SJSA1 (cell line): ENCODE measurements around the gene ZC3HAV1.

- RAMPAGE, long total RNA: no peak
Observed at GRCh38 chr7:136405956-136406696, 429.0 kb upstream of the MTPN start.

DNA sequence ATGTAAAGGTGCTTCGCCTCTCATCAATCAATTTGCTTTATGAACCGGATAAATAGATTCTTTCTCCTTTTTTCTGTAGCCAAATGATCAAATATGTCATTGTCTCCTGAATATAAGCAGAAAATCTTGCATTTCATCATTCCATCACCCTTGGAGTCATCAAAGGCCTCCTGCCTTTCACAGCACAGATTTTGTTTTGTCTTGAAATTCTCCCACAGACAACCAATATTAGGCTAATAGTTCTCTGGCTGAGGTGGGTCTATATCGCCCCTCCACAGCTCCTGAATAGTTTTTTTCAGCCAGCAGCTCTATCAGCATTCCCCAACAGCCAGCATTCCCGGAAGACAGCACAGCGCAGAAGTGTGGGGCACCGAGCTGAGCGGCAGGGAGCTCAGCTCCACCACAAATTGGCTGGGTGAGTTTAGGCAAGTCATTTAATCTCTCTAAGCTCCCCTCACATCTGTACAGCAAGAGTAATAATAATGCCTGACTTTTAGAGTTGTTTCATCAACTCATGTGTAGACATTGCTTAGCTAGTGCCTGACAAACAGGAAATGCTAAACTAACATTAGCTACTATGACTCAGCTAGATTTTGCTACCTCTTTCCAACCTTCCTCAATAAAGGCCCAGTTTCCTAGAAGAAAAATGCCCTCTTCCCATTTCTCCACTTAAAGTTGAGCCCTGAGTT, 247.8 kb upstream of the PTN start:
- RAMPAGE, long total RNA: no peak

DNA sequence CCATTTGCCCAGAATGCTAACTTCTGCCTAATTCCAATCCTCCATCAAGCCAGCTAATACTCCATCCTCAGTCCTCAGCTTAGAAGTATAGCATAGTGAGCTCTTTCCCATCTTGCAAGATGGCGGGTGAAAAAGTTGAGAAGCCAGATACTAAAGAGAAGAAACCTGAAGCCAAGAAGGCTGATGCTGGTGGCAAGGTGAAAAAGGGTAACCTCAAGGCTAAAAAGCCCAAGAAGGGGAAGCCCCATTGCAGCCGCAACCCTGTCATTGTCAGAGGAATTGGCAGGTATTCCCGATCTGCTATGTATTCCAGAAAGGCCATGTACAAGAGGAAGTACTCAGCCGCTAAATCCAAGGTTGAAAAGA, 124.9 kb downstream of the DGKI start:
- RAMPAGE, long total RNA: start-site peak on the plus strand centred at position 102 of the sequence, 8 bp wide, 80 and 39 reads in 2 replicates

DNA sequence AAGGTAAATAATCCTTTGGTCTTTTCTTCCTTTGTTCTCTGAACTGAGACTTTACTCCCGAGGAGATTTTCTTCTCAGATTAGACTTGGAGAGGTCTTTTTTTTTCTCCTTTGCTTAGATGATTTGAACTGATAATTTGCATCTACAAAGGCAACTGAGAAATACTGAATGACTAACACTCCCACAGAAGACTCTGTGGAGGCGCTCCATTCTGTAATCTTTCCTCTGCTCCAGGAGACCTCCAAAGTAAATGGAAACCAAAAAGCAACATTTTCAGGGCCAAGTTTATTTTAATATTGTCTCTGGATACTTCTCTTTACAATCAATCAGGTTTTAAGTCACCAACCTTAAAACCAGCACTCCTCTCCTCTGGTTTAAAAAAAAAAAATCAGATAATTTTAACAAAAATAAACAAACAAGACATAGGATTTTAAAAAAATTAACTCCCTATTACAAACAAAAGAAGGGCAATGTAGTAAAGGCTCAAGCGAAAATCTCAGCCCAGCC, 93.4 kb downstream of the AKR1D1 start:
- RAMPAGE, long total RNA: no peak

DNA sequence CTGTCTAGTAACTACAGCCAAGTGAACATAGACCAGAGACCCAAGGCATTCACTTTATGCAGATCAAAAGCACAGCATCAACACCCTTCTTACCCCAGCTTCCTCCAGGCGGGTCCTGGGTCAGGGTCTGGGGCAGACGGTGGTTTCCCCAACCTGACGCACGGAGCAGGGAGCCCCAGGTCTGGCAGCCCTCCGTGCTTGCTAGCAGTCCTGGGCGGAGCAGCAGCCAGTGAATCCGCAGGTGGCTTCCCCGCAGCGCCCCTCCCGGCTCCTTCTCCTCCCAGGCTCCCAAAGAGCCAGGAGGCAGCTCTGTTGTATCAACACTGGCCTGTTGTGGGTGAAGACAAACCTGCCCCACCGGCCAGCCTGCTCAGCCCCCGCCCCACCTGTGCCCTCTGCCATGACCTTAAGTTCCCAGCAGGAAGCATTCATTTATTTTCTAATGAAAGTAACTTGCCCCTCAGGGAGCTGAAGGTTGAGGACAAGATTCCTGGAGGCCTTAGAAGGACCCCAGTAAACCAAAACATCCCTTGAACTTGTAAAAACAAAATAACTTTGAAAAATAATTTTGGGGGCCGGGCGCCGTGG, 24.0 kb upstream of the TMEM213 start:
- RAMPAGE, long total RNA: no peak

DNA sequence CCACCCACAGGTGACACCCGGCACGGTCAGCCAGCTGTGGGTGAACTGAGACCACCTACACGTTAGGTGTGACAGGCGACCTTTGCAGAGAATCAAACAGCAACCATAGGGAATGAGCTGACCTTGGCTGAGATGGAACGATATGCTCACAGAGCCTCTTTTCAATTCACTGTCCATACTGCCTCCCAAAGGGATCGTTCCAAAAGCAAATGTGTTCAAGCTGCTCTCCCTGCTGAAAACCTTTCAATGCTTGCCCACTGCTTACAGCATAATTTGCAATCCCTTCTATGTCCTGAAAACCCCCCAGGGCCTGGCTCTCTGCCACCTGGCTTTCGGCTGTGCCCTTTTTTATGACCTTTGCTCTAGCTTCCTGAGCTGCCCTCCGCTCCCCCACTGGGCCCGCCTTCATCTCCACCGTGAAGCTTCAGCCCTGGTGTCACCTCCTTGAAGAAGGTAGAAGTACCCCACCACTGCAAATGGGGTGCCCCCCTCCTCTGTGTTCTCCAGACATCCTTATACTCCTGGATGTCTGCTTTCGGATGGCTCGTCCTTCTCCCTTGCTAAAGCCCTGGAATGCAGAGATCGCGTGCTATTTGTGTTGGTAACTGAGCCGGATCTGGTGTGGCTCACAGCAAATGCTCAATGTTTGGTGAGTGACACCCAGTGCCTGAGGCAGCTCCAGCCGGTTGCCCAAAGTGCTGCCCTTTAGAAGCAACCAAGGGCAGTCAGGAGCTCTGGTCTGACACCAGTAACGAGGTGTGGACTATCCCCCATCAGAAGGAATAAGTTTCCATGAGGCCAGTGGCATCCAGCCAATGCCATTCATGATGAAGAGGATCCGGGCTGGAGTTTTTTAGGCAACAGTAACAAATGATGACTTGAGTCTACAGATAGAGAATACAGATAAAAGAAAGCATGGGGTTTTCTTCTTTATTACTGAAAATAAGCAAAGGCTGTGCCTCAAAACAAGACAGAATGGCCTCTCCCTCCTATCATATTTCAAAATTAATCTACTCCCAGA, 90.3 kb downstream of the KIAA1549 start:
- RAMPAGE, long total RNA: no peak

GRCh38 chr7:139043735-139044644, 8.1 kb upstream of the ZC3HAV1L start:
- RAMPAGE, long total RNA: no peak

- RAMPAGE, long total RNA: no peak
Observed at GRCh38 chr7:139058635-139059370, 23.0 kb upstream of the ZC3HAV1L start.

- RAMPAGE, long total RNA: no peak
Observed at GRCh38 chr7:139060933-139061332, 25.1 kb upstream of the ZC3HAV1L start.

- RAMPAGE, long total RNA: no peak
Observed at GRCh38 chr7:139075677-139076228, 33.8 kb downstream of the ZC3HAV1 start.

- RAMPAGE, long total RNA: no peak
Observed at GRCh38 chr7:139096913-139097440, 12.5 kb downstream of the ZC3HAV1 start.

DNA sequence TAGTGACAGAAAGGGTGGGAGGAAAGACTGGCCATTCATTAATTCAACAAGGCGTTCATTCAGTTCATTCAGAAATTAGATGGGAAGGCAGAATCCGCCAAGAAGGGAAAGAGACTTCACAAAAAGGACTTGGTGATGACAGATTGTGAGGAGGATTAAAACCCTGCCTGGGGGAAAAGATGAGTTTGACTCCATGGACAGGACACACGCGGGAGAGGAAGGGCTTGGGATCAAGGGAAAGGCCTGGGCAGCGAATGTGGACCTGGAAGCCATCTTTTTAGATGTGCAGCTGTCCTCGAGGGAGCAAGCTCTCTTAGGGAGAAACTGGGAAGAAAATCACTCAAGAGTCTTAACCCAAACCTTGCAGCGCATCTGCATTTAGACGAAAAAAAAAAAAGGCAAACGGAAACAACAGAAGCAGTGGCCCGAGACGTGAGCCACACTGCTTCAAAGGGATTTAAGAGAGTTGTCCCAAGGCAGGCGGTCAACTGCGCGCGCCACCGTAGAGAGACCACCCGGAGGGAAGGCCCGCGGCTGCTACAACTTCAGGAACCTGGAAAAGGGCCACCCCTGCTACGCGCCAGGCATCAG, 1.5 kb downstream of the ZC3HAV1 start:
- RAMPAGE, long total RNA: no peak

- RAMPAGE, long total RNA: no peak
Observed at GRCh38 chr7:139109165-139110136, at the start of gene ZC3HAV1. Gene ZC3HAV1, minus strand, starts transcription at chr7:139109720.

- RAMPAGE, long total RNA: no peak
Observed at GRCh38 chr7:139360673-139361281, 1.1 kb downstream of the LUC7L2 start.

DNA sequence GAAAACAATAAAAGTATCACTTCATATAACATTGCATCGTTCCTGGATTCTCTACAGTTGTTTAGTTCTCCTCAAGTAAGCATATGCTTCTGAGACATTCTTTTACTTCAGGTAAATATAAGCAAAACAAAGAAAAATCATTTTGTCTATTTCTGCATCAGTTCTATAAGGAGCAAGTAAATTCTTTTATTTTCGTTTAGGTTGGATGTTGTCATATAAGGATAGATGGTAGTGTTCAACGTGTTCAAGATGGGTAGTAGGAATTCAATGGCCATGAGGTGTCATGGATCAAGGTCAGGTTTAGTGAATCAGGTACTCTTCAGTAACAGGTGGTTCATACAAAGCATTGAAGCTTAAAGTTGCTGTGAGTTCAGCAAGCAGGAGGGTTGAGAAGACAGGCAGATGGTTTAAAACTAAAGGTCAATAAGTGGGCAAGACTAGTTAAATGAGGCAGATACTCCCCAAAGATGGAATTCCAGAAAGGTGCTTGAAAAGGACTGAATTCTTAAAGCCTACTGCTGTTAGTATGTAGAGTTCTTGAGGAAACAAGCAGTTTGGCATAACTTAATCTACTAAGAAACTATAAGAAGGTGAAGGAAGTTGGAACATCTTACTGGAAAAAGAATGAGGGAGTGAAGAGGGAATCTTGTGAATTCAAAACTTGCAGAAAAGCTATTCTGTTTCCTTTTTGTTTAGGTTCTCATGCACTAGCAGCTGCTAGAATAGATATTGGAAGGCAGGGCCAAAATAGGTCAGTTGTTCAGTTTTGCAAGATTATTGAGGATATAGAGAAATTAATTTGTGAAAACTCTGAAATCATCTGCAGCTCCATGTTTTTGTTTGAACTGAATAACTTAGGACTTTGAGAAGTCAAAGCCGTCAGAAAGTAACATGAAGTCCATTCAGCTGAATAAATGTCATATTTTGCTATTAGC, 5.8 kb downstream of the LUC7L2 start:
- RAMPAGE, long total RNA: no peak

DNA sequence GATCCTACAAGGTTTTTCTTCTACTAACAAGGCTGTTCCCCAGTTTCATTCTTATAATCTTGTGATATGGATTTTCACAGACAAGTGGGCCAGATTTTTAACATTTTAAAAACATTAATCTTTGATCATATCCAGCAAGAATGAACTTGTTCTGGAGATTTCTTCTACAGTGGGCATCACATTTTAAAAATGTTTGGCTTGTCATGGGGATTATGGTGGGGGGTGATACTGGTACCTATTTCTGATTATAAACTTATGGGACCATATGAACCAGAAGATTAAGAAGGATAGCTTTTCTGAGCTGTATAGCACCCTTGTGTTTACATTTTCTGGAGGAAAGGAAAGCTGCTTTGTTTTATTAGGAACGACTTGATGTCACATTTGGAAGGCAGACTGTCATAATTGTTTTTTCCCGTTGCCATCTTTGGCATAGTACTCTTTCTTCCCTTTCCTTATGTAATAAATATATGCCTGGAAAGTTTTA, 9.9 kb downstream of the LUC7L2 start:
- RAMPAGE, long total RNA: no peak

DNA sequence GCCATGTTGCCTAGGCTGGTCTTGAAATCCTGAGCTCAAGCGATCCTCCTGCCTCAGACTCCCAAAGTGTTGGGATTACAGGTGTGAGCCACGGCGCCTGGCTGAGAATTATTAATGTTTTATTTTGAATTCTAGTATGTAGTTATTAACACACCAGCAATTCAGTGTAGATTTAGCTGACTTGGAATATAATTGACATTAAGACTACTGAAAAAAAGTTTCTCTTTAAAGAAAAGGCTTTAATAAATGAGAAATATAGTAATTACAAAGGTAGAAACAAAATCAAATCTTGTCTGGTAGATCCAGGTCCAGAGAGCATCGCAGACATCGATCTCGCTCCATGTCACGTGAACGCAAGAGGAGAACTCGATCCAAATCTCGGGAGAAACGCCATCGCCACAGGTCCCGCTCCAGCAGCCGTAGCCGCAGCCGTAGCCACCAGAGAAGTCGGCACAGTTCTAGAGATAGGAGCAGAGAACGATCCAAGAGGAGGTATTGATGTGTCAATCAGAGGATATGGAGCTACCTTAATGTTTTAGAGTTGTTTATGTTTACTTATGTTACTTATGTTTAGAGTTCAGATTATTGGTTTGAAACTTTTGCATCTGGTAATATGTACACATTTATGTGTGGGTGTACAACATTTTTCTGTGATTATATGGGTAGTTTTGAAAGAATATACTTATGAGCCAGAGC, 57.7 kb downstream of the LUC7L2 start:
- RAMPAGE, long total RNA: no peak

DNA sequence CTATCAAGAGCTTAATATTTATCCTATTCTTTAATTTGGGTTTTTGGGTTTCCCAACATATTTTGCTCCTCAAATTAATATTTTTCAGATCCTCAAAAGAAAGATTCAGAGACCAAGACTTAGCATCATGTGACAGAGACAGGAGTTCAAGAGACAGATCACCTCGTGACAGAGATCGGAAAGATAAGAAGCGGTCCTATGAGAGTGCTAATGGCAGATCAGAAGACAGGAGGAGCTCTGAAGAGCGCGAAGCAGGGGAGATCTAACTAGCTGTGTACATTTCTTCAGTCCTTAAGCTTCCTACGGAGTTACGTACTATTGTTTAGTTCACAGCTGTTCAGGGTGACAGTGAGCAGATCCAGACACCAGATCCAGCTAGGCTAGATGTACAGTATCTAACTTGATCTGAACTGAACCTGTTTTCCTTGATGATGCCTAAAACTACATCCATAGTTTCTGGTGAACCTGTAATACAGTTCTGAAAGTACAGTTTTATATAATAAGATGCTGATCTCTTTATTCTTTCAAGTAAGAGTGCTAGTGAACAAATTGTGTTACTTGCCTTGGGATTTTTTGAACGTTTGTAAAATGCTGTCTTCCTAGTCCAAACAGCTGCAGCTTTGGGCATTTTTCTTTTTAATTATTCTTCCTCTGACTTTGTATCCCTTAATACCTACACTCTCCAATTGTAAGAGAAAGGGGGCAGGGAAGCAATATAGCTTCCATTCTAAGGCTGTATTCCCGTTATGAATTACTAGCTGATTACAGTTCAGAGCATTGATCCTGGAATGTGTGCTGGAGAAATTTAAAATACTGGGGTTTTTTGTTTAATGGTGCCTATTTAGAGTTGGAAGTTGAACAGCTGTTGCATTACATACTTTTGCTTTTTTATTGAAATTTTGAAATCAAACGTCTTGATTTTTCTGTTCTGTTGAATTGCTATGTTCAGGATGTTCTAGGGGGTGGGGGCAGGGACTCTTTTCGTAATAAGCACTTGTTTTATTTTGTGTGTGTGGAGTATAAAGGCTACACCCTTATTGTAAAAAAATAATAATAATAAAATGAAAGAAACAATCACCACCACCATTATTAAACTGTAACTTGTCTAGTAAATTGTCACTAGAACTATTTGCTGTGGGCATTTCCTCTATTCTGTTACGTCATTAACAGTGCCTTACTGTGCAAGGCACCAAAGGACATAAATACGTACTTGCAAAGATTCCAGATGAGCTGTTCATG, 61.0 kb downstream of the KLRG2 start:
- RAMPAGE, long total RNA: no peak

- RAMPAGE, long total RNA: no peak
Observed at GRCh38 chr7:139423399-139424358, 59.8 kb downstream of the KLRG2 start.

GRCh38 chr7:139467672-139468032, 15.8 kb downstream of the KLRG2 start:
- RAMPAGE, long total RNA: no peak